Skeletal muscle cell (primary cell): Measurements from ENCODE around the genes DPEP3, NFATC3 and PLA2G15.

- RRBS = no CpG with 5 or more reads among the region's 23 CpGs
These were observed 2.8 kb downstream of the TPPP3 start for GRCh38 chr16:67390263-67391070.

- RRBS = no CpG with 5 or more reads among the region's 17 CpGs
These were observed 1.8 kb downstream of the TPPP3 start for GRCh38 chr16:67391201-67392219.

GRCh38 chr16:67426977-67427334, 4.0 kb upstream of the HSD11B2 start:
- RRBS = no CpG with 5 or more reads among the region's 7 CpGs

GRCh38 chr16:67430705-67431046, 245 bp upstream of the HSD11B2 start:
- RRBS = 2% methylated on average over 33 of the region's 35 CpGs

- RRBS = no CpG with 5 or more reads among the region's 13 CpGs
These were observed 4.6 kb downstream of the RIPOR1 start for GRCh38 chr16:67532963-67533947.

GRCh38 chr16:67534834-67535669, 6.4 kb downstream of the RIPOR1 start:
- RRBS = no CpG with 5 or more reads among the region's 10 CpGs

GRCh38 chr16:67539859-67540987, 11.6 kb downstream of the RIPOR1 start:
- RRBS = 100% methylated on average over 2 of the region's 29 CpGs

DNA sequence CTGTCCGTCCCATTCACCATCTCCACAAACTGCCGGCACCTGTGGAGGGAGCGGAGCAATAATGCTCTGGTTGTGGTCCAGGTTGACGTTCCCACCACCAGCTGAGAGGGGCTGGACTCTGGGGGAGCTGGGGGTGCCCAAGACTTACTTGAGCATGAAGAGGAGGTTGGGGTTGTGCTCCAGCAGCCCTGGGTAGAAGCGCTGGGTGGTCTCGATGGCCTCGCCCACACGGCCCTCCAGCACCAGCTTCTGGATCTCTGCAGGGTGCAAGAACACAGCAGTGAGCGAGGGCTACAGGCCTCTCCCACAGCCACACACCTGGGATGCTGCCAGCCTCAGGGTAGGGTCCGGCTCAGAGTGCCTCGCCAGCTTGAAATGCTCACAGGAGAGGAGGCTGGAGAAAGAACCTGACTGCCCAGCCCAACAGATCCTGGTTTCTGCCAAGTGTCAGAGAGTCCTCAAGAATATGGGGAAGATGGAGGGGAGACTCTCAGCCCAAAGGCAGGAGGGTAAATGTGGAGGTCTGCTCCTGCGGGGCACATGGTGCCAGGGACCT, 10.8 kb upstream of the GFOD2 start:
- RRBS = no CpG with 5 or more reads among the region's 12 CpGs

DNA sequence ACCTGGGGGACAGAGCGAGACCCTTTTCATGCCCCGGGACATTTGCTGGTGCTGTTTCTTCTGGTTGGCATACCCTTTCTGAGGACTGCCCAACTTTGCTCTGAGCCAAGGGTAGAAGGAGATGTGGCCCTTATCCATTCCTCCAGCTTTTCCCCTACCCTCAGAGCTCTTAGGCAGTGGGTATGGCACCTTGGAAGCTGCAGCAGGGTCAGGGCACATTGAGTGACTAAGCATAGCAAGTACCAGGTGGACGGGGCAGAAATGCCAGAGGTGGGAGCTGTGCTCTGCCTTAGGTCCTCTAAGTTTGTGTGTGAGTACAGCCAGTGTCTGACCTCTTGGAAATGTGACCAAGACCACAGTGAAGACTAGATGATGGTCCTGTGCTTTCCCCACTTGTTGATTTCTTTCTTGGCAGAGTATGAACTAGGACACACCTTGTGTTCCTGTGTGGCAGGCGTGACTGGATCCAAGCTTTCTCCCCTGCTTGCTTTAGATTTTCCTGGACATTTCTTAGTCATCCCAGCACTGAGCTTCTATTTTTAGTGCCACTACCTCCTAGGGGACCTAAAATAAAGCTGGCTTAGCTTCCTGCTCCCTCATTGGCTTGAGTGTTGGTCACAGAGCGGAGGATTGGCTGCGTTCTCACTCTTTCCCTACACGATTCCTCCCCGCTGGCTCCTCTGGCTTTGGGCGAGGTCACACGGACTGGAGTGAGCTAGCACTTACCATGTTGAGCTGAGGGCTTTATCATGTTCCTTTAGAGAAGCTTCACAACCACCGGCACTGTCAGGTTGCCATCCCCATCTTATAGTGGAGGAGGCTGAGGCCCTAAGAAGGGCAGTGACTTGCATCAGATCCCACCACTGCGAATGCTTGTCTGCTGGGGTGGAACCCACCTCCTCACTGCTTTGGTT, 9.8 kb upstream of the EDC4 start:
- RRBS = no CpG with 5 or more reads among the region's 12 CpGs

DNA sequence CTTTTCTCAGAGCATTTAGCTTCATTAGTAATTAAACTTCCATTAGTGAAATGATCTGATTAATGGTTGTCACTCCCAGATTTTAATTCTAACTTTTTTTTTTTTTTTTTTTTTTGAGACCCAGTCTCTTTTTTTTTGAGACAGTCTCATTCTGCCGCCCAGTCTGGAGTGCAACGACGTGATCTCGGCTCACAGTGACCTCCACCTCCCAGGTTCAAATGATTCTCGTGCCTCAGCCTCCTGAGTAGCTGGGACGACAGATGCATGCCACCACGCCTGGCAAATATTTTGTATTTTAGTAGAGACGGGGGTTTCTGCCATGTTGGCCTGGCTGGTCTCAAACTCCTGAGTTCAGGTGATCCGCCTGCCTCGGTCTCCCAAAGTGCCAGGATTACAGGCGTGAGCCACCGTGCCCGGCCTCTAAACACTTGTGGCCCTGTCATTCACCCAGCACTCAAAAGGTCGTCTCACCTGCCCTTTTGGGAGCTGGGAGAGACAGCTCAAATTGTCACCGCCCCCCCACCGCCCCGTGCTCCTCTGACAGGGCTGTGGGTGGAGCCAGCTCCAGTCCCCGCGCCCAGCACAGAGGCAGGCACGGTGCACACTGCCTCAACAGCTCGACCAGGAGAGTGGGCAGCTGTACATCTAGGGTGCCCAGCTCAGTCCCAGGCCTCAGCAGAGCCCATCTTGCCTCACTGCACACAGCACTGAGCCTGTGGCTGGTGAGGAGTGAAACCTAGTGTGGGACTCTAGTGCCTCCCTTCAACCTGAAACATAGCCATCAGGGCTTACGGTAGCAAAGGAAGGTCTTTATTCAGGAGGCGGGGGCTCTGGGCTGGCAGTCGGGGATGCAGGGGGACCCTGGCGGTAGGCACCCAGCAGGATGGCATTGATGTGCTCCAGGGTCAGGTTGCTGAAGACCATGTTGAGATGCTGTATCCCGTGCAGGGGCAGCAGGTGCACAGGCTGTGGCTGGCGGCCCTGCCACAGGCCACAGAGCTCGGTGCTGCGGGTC, 2.8 kb upstream of the PSMB10 start:
- RRBS = no CpG with 5 or more reads among the region's 29 CpGs

- RRBS = 80% methylated on average over 1 of the region's 18 CpGs
These were observed 8.0 kb upstream of the LCAT start for GRCh38 chr16:67951689-67952503.

DNA sequence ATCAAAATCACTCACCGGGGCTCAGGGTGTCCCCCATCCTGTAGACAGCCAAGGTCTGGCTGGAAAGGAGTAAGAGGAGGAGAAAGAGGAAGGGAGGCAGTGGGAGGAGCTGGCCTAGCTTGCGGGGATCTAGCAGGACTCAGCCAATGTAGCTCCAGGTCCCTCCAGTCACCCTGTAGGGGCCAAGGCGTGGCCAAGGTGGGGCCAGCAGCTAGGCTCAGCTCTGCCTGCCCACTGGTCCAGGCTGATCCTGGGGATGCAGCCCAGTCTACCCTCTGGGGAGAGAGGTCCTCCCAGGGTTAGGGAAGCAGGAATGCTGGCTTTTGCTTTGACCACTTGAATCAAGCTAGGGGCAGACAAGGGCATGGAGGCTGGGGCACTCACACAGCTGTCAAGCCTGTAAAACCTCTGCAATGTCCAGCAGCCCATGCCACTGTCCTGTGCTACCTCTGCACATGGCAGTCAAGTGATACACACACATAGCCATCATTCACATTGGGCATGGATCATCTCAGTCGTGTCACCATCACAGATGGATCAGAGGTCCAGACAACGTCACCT, 1.6 kb downstream of the SLC12A4 start:
- RRBS = no CpG with 5 or more reads among the region's 5 CpGs

- RRBS = 80% methylated on average over 15 of the region's 56 CpGs
These were observed at the start of gene DPEP3 for GRCh38 chr16:67980176-67980888. TSS of gene DPEP3 (minus strand) at chr16:67980499.

- RRBS = no CpG with 5 or more reads among the region's 2 CpGs
These were observed 20.4 kb upstream of the NFATC3 start for GRCh38 chr16:68064692-68065192.

DNA sequence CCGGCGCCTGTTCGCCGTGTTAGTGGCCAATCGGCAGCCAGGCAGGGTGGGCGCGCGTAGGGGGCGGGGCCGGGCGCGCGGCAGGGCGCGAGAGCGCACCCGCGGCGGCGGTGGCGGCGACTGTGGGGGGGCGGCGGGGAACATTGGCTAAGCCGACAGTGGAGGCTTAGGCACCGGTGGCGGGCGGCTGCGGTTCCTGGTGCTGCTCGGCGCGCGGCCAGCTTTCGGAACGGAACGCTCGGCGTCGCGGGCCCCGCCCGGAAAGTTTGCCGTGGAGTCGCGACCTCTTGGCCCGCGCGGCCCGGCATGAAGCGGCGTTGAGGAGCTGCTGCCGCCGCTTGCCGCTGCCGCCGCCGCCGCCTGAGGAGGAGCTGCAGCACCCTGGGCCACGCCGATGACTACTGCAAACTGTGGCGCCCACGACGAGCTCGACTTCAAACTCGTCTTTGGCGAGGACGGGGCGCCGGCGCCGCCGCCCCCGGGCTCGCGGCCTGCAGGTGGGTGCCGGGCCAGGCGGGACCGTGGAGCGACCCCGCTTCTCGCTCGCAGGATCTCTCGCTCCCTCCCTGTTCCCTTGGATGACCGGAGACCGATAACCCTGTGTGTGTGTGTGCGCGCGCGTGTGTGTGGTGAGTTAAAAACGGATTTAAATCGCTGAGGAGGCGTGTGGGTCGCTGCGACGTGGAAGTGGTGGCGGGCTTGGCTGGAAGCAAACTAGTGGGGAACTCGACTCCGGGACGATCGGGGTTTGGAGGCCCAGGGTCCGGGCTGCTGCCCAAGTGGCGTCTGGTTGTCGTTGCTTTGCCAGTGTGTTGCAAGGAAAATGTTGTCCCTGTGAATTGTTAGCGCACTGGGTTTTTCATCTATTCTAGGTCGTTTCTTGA, at the start of gene NFATC3:
Gene NFATC3 (plus strand): TSS at position 83 of the 884 bp plus-strand sequence.
- RRBS = under 1% methylated on average over 38 of the region's 105 CpGs

DNA sequence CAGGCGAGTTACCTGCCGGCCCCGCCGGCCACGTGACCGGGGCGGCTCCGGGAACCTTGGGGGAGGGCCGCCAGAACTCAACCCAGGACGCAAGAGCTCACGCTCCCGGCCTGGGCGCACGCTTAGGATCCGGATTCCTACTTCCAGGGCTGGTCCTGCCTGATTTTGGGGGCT, 209 bp upstream of the ESRP2 start:
- RRBS = 15% methylated on average over 5 of the region's 15 CpGs

GRCh38 chr16:68239694-68240425, 3.9 kb upstream of the ESRP2 start:
- RRBS = 6% methylated on average over 4 of the region's 45 CpGs

DNA sequence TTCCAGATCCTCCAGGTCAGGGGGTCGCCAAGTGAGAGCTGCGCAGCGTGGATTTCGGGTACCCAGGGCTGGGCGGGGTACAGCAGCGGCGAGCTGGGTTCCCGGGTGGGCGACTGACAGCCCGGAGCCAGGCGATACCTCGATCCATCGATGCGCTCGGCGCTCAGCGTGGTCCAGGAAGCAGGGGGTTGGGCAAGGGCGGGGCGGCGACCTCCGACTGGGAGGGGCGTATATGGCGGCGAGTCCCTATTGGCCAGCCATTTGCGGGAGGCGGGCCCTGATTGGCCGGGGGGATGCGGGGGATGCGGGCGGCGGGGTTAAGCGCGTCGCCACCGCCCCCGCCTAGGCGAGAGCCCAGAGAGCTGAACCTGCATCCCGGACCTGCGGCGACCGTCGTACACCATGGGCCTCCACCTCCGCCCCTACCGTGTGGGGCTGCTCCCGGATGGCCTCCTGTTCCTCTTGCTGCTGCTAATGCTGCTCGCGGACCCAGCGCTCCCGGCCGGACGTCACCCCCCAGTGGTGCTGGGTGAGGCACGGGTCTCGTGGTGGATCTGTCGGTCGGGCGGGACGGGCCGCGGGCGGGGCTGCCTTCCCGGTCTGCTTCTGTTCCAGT, at the start of gene PLA2G15:
Gene PLA2G15 (plus strand): TSS at position 349 of the 616 bp plus-strand sequence.
- RRBS = under 1% methylated on average over 19 of the region's 61 CpGs

DNA sequence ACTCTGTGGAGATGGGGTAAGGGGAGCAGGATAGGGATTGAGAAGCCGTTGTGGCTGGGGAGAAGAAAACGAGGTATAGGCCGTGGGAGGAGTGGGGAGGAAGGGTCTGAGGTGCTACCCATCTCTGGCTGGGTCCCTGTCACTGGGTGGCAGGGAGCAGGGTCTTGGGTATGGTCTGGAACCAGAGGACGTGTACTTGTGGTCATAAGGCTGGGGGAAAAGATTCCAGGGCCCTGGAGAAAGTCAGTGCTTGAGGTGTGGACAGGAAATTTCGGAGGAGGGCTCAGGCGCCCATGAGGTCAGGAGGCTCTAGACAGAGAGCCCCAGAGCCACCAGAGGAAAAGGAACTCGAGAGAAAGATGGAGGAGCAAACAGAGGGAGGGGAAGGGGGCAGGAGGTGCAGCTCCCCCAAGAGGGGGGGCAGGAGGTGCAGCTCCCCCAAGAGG, 810 bp upstream of the SLC7A6 start:
- RRBS = no CpG with 5 or more reads among the region's 7 CpGs

DNA sequence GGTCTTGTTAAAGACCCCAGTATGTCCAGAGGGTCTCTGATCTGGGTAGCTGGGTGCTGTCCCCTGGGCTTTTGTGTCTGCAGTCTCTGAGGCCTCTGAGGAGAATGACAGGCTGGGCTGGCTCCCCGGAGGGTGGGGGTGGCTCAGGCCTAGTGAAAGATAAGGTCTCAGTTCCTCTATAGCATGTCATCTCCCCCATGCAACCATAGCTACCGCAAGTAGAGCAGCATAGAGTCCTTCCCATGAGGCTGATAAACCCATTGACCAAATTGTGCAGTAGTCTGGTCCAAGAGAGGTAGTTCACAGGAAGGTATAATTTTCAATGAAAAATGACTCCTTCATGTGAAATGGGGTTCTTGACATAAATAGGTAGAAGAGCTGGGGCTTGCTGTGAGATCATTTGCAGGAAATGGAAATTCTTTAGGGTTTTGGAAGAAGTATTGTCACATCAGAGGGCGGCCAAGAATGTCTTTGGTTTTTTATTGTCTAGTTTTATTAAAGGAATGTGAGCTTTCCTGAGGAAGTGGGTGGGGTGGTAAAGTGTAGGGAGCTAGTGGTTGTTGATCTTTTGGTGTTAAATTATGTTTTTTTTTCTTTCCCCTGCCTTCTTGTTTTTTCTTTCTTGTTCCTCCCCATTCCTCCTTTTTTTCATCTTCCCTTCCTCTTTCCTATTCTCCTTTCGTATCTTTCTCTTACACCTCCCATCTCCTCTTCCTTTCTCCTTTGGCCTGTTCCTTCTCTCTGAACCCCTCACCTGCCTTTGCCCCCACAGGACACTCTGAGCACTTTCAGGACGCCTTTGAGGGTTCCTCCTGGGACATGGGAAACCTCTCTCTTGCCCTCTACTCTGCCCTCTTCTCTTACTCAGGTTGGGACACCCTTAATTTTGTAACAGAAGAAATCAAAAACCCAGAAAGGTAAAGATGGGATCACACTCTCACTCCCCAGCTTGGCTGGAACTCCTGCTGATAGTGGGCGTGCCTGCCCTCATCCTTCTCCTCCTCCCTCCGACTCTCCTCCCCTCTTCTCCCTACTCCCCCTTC, 20.8 kb downstream of the SLC7A6OS start:
- RRBS = no CpG with 5 or more reads among the region's 7 CpGs